ENCODE measurements around a stretch of chr12.

- PRO-cap: bidirectional peak, plus-strand start at chr12:31591724, minus-strand start at chr12:31591536
Measured at GRCh38 chr12:31591370-31592220, 659 bp upstream of the DENND5B start.

GRCh38 chr12:31630094-31630528, 29.4 kb upstream of the ETFBKMT start:
- PRO-cap: no peak

DNA sequence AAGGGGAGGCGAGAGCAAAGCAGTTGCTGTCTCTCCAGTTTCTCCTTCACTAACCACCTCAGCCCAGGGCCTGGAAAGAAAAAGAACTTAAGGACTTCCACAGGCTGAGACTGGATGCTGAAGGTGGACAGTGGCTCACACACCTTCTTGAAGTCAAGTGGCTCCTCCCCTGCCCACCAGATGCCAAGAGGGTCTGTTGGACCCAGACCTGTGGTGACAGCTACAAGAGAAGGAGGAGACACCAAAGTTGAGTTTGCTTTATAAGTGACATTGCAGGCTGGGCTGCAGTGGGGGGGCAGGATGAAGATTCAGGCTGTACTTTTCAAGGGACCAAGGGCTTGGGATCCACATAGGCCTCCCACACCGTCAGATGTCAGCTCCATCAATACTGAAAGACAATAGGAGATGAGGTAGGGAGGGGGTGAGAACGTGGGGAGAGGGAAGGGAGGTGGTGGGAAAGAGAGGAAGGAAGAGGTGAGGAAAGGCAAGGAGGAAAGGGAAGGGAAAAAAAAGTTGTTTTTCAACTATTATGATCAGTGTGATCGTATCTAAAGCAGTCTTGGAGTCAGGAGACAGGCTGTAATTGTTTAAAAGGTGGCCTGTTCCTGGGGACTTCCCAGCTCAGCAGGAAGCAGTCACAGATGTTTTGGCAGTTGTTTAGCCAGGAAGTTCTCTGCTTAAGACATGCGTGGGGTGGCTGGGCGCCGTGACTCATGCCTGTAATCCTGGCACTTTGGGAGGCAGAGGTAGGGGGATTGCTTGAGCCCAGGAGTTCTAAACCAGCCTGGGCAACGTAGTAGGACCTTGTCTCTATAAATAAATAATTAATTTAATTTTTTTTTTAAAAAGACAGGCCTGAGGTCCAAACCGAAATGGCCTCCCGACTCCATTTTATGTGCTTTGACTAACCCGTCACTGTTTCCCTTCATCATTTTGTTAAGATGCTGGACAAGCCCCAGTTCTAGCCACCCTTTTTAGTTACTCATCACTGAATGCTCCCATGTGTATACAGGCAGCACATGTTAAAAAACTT, 83.1 kb upstream of the H3-5 start:
- PRO-cap: no peak

DNA sequence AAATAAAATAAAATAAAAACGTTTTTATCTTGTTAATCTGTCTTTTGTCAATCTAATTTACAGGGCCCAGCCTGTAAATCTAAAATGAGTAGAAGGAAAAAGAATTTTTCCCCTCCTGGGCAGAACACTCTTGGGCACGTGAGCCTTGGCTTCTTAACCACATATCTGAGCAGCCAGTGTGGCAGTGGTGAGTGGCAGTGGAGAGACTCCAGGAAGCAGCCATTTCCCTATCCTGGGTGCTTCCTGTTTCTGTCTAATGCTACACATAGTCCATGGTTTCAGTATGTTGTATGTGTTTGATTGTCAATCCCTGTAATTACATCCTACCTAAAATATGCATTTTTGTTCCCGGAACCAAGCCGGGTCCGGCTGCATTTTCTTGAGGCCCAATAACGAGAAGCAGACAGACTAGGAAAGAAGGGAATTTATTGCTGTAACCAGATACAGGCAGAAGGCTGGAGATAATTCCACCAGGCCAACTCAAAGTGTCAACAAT, 82.6 kb upstream of the RESF1 start:
- PRO-cap: no peak

DNA sequence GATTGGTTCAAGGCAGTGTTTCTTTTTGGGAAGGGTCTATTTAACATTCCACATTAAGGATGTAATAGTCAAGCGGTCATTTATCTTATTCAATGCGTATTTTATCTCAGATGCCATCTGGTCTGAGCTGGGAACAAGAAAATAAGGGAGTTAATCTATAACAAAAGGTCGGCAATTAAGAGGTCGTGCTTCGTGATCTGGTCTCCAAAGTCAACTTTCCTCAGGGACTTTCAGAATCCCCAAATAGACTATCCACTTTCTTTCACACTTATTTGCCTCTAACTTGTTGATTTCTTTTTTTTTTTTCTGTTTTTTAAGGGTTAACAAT, 573 bp upstream of the RESF1 start:
- PRO-cap: no peak

DNA sequence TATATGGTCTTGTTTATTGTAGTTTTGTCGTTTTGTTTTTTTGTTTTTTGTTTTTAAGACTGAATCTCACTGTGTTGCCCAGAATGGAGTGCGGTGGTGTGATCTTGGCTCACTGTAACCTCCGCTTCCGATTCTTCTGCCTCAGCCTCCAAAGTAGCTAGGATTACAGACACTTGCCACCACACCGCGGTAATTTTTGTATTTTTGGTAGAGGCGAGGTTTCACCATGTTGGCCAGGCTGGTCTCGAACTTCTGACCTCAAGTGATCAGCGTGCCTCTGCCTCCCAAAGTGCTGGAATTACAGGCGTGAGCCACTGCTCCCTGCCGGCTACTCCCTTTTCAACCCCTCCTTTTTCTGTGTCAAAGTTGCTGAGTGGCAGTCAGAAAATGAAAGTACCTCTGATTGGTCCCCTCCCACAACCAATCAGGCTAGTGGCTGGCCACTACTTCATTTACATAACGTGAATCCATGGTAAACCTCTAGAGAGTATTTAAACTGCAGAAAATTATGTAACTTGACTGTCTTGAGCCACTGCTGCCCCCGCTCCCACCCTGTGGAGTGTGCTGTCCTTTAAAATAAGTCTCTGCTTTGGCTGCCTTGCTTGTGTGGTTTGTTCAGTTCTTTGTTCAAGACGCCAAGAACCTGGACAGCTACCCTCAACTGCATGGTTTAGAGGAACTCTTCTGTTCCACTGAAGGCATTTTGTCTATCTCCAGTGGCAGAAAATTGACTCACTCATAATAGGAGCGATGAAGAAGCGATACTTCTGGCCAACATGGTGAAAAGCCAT, 5.9 kb downstream of the RESF1 start:
- PRO-cap: no peak

GRCh38 chr12:32273609-32274212, 125.6 kb upstream of the FGD4 start:
- PRO-cap: bidirectional peak, plus-strand start at chr12:32274001, minus-strand start at chr12:32273889

GRCh38 chr12:32411556-32412178, 12.3 kb downstream of the FGD4 start:
- PRO-cap: no peak

DNA sequence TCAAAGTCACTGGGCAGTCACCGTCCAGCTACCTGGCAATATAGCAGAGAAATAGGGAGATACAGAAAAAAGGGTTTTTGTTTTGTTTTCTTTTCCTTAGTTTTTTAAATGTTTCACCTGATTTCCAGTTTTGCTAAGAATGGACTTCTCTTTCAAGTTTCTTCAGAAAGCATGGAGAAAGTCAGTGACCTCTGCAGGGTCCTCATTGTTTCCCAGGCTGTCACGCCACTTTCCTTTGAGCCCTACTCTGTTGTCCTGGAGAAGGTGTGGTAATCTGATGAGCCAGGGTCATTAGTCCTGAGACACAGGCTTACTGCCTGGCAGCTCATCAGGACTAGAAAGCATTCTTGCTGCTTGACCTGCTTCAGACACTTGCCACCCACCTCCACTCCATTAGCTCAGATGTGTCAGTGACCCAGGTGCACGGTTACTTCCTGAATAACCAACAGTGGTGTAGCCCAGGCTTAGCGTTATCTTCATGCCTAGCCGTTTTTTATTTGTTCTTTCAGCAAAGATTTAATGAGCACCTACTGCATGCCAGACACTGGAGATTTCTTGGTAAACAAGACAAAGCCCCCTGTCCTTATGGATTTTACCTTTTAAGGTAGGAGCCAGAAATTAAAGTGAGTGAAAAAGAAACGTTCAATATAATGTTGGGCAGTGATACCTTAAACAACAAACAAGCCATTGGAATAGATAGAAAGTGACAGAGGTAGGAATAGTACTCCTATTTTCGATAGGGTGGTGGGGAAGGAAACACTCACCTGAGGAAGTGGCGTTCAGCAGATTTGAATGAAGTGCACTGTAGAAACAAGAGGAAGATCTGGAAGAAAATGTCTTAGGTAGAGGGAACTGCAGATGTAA, 94.0 kb downstream of the FGD4 start:
- PRO-cap: no peak

- PRO-cap: no peak
Measured at GRCh38 chr12:32533958-32534611, 134.7 kb downstream of the FGD4 start.

- PRO-cap: unidirectional peak, plus-strand start at chr12:32581726
Measured at GRCh38 chr12:32581635-32582462, 97.3 kb upstream of the DNM1L start.

DNA sequence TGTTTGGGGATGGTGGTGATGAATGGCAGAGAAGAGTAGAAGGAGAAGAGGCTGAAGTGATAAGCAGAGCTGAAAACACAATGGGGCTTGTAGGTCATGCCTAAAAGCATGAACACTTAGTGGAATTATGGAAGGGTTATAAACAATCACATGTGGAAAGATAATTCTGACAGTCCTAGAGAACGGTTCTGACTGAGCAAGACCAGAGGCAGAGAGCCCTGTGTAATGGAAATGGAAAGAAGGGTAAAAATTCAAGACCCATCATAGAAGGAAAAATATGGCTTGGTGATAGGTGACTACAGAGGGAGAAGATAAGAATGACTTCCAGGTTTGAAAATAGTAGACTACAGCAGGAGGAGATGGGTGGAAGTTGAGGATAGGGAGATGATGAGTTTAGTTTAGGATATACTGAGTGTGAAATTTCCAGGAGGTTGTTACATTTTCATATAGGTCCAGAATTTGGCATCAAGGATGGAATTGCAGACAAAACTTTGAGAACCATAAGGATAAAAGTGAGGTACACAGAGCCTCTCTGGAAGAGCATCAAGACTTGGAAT, 21.1 kb downstream of the PKP2 start:
- PRO-cap: no peak

DNA sequence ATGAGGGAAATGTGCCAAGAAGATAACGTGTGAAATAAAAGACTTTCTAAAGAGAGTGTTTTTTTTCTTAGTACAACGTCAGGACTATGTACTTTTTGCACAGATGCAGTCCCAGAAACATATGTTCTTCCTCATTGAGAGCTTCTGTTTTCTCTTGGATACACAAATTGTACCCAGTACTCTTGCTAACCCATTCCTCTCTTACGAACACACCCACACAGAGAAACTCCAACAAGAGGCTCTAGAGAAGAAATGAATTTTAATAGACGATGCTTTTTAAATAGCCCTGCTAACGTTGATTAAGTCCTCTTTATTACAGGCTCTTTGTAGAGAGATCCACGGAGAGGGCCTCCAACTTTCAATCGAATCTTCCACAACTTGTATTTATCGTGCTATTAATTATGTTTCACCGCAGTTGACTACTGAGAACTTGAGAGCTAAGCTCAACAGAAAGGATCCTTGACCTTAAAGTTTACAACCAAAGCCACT, 828 bp upstream of the PKP2 start:
- PRO-cap: no peak

- PRO-cap: no peak
Measured at GRCh38 chr12:34126174-34126735, 104.0 kb downstream of the ALG10 start.

DNA sequence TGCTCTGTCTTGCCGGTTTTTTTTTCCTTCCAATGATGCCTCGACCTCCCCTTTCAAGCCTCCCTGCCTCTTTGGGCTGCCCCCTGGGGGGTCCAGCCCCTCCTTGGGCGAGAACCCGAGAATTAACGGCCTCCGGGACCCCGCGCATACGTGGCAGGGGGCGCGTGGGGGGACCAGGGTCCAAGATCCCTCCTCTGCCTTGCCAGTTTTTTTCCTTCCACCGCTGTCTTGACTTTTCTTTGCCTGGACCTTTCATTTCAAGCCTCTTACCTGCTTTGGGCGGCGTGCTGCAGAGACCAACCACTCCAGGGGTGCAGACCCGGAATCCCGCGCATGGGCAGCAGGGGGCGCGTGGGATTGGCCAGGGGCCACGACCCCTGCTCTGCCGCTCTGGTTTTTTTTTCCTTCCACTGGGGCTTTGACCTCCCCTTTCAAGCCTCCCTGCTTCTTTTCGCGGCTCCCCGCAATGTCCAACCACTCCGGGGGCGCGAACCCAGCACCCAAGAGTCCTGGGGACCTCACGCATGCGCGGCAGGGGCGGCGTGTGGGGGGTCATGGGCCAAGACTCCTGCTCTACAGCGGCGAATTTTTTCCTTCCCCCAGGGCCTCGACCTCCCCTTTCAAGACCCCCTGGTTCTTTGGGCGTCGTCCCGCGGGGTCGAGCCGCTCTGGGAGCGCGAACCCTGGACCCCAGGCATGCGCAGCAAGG, 325.0 kb downstream of the ALG10 start:
- PRO-cap: no peak

DNA sequence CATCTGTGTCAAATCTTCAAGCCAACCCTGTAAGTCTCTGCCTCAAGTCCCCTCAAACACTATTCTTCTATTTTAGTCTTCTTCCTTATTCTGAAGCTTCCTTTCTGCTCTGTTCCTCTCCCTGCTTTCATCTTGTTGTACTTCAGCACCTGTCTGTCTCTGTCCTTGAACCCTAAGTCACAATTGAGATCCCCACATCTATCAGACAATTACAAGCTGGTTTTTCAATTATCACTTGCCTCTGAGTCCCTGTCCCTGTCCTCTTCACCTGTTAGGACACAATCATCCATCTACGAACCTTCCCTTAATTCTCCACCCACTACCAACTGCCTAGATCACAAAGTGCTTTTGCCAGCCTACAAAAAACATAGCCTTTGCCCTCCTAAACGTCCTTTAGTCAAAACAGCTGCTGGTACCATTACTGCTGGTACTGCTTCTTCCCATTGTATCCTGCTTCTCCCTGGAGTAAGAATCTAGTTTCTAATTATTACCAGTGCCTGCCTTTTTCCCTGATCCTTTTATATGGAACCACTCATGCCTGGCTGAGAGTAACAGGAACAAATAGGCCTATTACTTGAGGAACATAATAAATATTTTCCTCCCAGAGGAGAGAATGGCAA, 82.1 kb downstream of the CPNE8 start:
- PRO-cap: no peak

GRCh38 chr12:38838266-38838654, 67.1 kb downstream of the CPNE8 start:
- PRO-cap: no peak

GRCh38 chr12:39340818-39341205, 102.1 kb downstream of the KIF21A start:
- PRO-cap: no peak

- PRO-cap: bidirectional peak, plus-strand start at chr12:39442706, minus-strand start at chr12:39443120
Measured at GRCh38 chr12:39442266-39442958, 508 bp downstream of the KIF21A start.

- PRO-cap: no peak
Measured at GRCh38 chr12:40225178-40226114, 649 bp downstream of the LRRK2 start.

Data from neuron (in vitro differentiated cells).